AG10803 (cell line): ENCODE measurements around a stretch of chr9.

- RRBS, result no CpG with 5 or more reads among the region's 35 CpGs
Observed at GRCh38 chr9:133954784-133956372, 36.7 kb downstream of the VAV2 start.

DNA sequence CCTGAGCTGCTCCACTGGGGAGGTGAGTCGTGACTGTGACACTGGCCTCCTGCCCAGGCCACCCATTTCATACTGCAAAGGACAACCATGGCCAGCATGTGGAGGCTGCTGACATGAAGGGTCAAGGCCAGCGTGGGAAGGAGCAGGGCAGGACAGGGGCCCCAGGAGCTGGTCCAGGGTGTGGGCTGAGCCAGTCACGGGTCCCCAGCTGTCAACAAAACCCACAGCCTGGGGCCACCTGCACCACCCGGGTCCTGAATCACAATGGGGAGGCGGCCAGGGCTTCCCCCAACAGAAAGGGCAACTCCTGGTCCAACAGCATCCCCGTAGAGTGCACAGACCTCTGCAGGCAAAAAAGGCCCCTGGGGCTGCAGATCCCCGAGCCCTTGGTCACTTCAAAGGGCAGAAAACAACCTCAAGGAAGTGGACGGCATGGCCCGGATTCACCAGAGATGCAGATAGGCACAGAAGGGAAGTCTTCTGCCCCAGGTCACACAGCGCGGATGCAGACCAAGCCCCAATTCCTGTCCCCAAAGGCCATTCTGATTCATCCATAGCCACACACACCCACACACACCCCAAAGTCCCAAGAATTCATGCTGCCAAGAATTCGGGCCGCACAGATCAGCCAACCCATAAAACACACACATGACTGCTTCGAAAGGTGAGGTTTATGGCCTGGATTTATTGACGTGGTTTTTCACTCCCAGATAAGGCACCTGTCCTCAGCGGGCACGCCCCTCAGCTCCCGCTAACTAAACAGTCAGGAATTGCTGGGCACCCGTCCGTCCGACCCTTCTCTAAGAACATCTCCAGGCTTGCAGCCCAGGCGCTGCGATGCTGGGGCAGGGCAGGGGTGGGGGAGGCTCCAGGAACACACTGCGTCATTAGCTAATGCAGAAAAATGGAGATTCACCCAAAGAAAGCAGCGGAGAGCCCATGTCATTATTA is 20.3 kb downstream of the VAV2 start:
- RRBS, result no CpG with 5 or more reads among the region's 25 CpGs

DNA sequence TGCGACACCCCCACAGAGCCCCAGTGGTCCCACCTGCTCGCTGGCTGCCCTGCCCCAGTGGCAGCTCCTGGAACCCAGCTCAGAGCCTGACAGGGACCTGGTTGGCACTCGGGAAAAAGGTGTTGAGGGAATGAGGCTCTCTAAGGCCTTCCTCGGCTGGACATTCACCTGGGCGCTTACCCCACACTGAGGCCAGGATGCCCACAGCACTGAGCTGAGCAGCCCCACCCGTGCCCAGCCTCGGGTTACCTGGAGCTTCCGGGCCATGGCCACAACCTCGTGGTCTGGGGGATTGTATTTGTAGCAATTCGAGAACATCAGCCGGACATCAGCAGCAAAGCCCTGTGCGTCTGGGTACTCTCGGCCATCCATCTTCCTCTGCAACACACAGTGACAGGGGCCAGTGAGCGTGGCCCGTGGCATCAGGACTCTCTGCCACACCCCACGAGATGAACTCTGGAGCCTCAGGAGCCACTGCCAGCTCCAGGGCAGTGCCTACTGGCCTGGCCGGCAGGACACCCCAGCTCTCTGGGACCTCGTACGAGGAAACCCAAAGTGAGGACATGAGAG is 19.8 kb downstream of the BRD3OS start:
- RRBS, result 91% methylated on average over 4 of the region's 19 CpGs

GRCh38 chr9:134135062-134136063 is 519 bp upstream of the WDR5 start:
- RRBS, result 2% methylated on average over 24 of the region's 75 CpGs

- RRBS, result 88% methylated on average over 1 of the region's 33 CpGs
Observed at GRCh38 chr9:134158528-134159676, 23.0 kb downstream of the WDR5 start.

- RRBS, result no CpG with 5 or more reads among the region's 15 CpGs
Observed at GRCh38 chr9:134165495-134165963, 29.6 kb downstream of the WDR5 start.

GRCh38 chr9:134291411-134291873 is 34.8 kb upstream of the RXRA start:
- RRBS, result no CpG with 5 or more reads among the region's 11 CpGs

DNA sequence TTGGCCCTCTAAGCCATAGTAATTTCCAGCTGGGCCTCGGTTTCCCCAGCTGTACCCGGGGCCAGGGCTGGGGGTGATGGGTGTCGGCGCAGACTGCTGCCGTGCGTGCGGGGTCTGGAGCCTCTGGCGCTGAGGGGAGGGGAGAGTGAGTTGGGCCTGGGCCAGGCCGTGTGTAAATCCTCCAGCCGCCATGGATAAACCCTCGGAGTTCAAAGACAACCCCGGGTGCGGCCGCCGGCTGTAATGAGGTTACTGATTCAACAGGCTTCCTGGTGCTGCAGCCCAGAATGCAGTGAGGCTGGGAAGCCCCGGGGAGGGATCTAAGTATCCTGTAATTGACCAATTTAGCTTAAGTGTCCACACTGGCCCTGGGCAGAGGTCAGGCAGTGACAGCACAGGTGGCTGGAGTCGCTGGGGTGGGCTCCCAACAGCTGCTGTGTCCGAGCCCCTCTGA is 7.2 kb downstream of the RXRA start:
- RRBS, result 2% methylated on average over 2 of the region's 18 CpGs

GRCh38 chr9:134353966-134354862 is 28.0 kb downstream of the RXRA start:
- RRBS, result no CpG with 5 or more reads among the region's 25 CpGs

DNA sequence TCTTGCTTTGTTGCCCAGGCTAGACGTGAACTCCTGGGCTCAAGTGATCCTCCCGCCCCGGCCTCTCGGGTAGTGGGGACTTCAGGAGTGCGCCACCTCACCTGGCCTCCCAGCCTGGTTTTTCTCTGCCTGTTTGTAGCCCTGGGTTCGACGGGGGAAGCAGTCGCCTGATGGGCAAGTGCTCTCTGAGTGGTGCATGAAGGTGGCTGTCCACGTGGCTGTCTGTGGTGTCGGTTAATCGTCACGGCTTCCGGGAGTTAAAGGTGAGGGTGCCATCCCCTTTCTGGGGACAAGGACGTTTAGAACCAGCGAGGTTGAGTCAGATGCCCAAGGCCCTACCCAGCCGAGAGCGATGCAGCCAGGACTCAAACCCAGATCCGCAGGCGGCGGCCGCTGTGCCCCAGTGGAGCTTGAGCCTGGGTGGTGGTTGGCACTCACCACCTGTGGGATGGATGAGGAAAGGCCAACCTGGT is 47.6 kb downstream of the RXRA start:
- RRBS, result no CpG with 5 or more reads among the region's 21 CpGs

DNA sequence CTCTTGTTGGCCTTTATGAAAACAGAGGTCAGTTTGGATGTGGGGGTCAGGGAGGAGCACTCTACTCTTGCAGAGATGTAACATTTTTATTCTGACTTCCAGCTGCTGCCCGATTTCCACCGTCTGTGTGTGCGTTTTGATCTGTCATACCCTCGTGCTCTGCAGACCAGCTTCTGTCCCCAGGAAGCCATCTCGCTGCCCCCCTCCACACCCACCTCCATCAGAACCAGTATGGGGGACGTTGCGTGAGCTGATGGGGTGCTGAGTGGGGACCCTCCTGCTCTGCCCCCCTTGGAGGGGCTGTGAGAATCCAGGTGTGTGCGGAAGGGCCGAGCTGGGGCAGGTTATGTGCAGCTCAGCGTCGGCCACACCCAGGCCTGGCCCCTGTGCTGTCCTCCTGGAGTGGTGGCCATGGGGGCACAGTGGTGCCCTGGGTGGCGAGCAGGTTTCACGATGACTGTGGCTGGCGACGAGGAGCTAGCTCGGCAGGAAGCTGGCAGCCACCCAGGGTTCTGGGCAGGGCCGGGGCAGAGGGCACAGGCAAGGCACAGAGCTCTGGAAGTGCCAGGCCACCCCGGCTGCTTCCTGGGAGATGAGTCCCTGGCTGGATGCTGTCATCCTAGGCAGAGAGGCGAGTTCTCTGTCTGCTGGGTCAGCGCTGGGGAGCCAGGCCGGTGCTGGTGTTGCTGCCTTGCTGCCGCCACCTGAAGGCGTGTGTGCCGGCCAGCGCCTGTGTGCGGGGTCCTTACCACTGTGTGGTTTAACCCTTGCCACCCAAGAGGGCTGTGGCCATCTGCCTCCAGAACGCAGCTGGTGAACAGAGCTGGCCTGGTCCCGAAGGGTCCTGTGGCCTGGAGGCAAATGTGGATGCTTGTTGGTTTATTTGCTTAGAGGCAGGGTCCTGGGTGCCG is 51.6 kb downstream of the RXRA start:
- RRBS, result 26% methylated on average over 7 of the region's 29 CpGs

- RRBS, result no CpG with 5 or more reads among the region's 13 CpGs
Observed at GRCh38 chr9:134391276-134391646, 65.0 kb downstream of the RXRA start.

DNA sequence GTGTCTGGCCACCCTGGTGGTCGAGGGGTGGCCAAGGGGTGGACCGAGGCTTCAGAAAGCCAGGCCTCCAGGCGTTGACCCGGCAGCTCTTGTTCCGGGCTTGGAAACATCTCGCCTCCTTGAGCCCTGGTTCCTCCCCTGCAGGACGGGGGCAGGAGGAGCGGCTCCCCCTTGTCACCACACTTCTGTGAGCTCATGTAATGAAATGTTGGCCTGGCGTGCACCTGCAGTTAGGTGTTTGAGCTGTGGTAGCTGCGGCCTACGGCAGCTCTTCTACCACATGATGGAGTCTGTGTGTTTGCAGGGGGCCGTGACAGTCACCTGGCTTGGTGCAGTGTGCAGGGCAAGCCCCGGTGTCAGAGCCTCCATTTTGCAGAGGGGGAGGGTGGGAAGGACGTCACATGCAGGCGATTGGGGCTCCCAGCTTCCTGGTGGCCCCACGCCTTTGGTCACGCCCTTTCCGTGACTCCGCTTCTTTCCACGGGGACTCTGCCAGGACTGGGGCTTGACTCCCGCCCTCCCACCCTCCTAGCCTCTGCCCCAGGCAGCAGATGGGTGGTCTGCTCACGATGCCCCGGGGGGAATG is 65.6 kb downstream of the RXRA start:
- RRBS, result 69% methylated on average over 1 of the region's 23 CpGs

- RRBS, result no CpG with 5 or more reads among the region's 20 CpGs
Observed at GRCh38 chr9:134502753-134503303, 138.8 kb upstream of the COL5A1 start.

DNA sequence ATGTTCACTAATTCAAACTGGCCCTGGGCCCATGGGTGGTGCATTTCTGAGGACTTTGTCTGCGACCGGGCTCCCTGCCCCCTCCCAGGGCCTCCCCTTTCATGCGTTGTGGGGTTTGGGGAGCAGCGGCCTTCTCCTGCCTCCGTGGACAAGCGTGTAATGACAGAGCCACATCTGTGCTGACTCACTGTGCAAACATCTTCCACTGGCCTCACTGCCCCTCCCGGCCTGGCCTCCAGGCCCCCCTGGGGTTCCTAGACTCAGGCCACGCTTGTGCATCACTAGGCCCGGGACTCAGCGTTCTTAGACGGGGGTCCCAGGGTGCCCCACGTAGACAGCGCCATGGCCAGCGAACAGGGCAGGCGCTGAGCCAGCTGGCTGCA is 49.2 kb upstream of the COL5A1 start:
- RRBS, result 10% methylated on average over 6 of the region's 15 CpGs

DNA sequence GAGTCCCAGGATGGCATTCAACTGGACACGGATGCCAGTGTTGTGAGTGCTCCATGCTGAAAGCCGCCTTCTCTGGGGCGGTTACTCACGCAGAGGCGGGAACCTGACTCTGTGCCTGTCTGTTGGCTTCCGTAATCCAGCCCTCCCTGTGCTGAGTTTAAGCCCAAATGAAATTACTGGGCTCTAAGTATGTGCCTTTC is 20.2 kb downstream of the COL5A1 start:
- RRBS, result no CpG with 5 or more reads among the region's 6 CpGs

GRCh38 chr9:134699797-134700321 is 58.3 kb downstream of the COL5A1 start:
- RRBS, result no CpG with 5 or more reads among the region's 16 CpGs

GRCh38 chr9:134788936-134789496 is 91.6 kb upstream of the FCN2 start:
- RRBS, result no CpG with 5 or more reads among the region's 10 CpGs

DNA sequence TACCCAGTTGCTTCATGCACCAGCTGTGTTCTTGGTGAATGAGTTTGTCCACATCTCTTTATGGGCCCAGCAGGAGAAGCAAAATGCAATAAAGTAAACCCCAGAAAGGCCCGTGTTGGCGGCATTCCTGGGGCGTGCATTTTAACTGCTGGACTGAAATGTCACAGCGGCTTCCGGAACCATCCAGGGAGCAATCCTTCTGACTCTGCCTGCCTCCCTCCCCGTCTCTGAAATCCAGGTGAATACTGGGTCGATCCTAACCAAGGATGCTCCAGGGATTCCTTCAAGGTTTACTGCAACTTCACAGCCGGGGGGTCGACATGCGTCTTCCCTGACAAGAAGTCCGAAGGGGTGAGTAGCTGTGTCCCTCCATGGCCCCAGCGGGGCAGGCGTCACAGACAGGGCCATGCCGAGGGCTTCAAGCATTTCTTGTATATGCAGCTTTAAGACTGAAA is 55.0 kb upstream of the FCN2 start:
- RRBS, result no CpG with 5 or more reads among the region's 14 CpGs

GRCh38 chr9:135137282-135137959 is 50.0 kb downstream of the OLFM1 start:
- RRBS, result no CpG with 5 or more reads among the region's 13 CpGs